IMR-90 (cell line): ENCODE data around the genes NPFFR1 and UNC5B.

GRCh38 chr10:70093303-70093886 is 39.2 kb downstream of the AIFM2 start:
- RRBS, result no CpG with 5 or more reads among the region's 9 CpGs
CAGE:
- cytosol, long polyA plus RNA, result no peak
- long polyA plus RNA, result no peak
- nucleus, long polyA plus RNA, result no peak

DNA sequence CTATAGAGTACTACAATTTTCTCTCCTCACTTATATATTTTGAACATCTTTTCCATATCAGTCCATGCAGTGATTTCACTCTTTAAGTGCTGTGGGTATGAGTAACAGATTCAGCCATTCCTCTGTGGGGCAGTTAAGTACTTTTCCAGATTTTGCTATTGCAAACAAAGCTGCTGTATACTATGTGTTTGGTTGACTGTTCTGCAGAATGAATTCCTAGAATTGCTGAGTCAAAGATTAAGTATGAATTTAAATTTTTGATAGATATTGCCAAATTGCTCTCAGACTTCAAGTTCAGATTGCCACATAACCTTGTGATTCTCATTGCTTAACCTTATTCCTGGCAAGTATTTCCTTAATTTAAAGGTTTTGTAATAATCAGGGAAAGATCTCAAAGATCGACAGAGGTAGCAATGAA is 21.6 kb upstream of the SAR1A start:
- RRBS, result no CpG with 5 or more reads among the region's 1 CpG
CAGE:
- cytosol, long polyA plus RNA, result no peak
- long polyA plus RNA, result no peak
- nucleus, long polyA plus RNA, result no peak

DNA sequence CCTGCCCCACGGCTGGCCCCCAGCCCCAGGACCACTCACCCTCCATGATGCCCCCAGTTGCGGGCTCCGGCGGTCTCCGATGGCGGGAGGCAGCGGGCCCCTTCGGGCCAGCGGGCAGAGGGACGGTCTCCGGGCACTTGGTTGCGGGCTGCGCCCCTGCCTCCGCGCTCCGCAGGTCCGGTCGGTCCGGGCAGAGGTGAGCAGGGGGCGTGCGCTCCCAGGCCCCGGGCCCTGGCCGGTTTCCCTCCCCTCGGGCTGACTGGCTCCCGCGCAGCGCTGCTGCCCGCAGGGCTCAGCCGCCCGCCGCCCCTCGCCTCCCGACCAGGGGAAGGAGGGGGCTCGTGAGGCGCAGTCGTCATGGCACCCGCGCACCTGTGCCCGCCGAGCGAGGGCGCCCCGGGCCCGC is at the start of gene NPFFR1:
Gene NPFFR1 (minus strand): TSS at position 374 of the 406 bp plus-strand sequence.
- RRBS, result 8% methylated on average over 20 of the region's 44 CpGs
CAGE:
- cytosol, long polyA plus RNA, result no peak
- long polyA plus RNA, result no peak
- nucleus, long polyA plus RNA, result no peak

DNA sequence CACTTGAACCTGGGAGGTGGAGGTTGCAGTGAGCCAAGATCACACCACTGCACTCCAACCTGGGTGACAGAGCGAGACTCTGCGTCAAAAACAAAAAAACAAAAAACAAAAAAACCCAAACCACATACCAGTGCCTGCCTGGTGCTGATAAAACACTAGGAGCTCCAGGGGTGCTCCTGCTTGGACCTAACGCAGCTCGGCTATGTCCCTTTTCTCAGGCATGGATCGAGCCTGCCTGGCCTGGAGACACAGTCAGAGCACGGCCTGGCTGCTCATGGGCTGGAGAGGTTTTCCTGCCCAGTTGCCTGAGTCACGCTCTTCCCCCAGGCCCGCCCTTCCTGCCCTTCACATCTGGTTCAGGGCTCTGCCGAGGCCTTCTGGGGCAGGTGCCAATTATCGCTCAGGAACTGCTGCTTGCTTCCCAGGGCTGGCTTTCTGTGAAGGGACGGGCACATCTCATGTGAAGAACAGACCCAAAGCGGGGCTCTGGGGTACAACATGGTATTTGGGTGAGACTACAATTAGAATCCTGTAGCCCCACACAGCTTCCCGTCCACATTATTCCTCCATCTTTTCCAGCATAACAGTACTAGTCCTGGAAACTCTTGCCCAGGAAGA is 12.7 kb upstream of the NPFFR1 start:
- RRBS, result no CpG with 5 or more reads among the region's 13 CpGs
CAGE:
- cytosol, long polyA plus RNA, result no peak
- long polyA plus RNA, result no peak
- nucleus, long polyA plus RNA, result no peak

DNA sequence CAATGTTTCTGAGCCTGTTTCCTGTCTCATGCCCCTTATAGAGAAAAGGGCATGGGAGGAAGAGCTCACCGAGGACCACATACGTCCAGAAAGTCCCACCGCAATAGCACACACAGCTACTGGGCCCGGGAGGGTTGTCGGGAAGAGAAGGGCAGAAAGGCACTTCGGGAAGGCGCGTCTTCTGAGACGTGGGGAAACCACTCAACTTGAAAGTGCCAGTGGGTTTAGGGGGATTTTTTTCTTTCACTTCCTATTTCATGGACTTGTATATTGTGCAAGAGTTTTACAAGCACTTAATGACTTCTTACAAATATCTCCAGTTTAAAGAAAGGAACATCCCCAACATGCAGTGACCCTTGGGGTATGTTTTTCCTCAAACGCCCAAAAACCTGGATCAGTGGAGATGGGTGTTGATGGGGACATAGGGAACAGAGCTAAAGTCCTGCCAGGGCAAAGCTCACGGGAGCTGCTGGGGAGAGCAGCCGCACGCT is 27.0 kb downstream of the LRRC20 start:
- RRBS, result no CpG with 5 or more reads among the region's 13 CpGs
CAGE:
- cytosol, long polyA plus RNA, result no peak
- long polyA plus RNA, result no peak
- nucleus, long polyA plus RNA, result no peak

DNA sequence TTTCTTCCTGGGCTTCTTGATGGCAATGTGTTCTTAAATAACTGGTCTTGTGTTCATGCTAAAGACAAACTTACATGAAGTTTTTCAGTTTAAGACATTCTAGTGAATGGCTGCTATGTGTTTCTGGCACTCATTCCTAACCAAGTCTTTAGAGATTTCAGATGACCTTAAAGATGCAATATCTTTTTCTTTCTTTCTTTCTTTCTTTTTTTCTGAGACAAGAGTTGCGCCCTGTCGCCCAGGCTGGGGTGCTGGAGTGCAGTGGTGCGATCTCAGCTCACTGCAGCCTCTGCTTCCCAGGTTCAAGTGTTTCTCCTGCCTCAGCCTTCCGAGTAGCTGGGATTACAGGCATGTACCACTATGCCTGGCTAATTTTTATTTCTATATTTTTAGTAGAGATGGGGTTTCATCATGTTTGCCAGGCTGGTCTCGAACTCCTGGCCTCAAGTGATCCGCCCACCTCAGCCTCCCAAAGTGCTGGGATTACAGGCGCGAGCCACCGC is 15.4 kb downstream of the NODAL start:
- RRBS, result no CpG with 5 or more reads among the region's 9 CpGs
CAGE:
- cytosol, long polyA plus RNA, result no peak
- long polyA plus RNA, result no peak
- nucleus, long polyA plus RNA, result no peak

DNA sequence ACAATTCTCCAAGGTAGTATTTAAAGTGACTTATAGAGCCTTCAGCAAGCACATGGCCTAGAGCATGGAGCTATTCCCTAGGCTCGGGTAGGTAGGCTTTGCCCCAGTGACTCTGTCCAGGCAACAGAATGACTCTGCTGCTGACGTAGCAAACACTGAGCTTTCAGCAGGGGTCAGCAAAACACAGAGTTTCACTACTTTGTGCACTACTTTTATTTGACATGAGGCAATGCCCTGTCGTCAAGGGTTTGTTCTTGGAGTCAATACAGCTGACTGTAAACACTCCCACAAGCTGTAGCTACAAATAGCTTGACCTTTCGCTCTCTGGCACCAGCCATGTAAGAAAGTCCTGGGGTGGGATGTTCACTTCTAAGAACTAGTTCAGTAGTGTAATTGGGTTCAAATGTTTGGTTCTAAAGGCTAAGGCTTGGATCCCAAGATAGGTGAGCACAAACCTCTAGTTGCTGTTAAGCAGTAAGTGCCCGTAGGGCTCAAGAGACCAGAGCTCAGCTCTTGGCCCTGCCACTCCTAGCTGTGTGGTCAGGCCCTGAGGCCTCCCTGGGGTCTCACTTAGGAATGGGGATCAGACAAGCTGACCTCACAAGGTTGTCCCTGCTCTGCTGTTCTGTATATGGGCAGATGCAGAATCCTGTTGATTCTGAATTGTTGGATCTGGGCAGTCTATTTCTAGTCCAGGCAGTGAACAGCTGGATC is 10.8 kb downstream of the NODAL start:
- RRBS, result no CpG with 5 or more reads among the region's 5 CpGs
CAGE:
- cytosol, long polyA plus RNA, result no peak
- long polyA plus RNA, result no peak
- nucleus, long polyA plus RNA, result no peak

DNA sequence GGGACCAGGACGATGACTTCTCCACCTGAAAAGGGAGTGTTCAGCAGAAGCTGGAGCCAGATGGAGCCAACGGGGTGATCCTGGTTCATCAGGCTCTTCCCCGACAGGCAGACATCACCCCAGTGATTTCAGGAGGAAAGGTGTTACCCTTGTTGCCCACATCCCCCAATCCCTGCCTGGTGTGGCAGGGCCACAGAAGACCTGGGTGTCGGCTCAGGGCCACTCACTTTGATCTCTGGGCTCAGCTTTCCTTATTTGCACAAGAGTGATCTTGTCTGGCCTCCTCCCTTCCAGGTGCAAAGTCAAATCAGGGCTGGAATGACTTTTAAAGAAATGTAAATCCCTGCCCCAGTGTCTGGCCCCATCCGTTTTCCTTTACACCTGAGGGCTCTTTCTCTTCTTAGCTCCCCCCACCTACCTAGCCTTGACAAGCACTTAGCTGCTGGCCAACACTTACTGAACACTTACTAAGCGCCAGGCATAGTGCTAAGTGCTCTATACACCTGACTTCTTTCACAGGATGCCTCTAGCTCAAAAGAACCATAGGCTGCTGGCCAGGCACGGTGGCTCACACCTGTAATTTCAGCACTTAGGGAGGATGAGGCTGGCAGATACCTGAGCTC is 880 bp upstream of the NODAL start:
- RRBS, result no CpG with 5 or more reads among the region's 7 CpGs
CAGE:
- cytosol, long polyA plus RNA, result no peak
- long polyA plus RNA, result no peak
- nucleus, long polyA plus RNA, result no peak

DNA sequence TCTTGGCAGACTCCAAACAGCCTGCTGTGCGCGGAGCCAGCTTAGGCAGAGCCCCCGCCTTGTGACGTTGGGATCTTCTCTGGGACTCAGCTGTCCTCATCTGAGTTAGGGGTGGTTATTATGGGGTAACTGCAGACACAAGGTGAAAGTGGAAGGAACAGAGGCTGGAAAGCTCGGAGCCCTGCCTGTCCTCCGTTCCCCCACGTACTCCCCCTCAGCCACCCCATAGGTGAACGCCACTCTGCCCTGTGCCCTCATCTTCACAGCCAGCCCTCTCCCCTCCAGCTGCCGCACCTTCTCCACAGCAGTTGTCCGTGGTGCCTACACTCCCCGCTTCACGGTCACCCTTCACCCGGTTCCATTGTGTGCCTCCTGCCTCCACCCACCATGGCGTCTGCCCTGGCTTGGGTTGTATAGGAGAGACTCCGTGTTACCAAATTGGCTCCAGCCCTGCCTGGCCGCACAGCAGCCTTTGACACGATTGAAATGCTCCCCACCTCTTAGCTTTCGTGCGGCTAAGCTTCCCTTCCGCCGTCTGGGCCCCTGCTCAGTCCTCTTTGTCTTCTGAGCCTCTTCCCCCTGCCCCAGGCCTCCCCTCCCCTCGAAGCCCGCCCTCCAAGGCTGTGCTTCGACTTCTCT is 18.2 kb upstream of the NODAL start:
- RRBS, result no CpG with 5 or more reads among the region's 24 CpGs
CAGE:
- cytosol, long polyA plus RNA, result no peak
- long polyA plus RNA, result no peak
- nucleus, long polyA plus RNA, result no peak

DNA sequence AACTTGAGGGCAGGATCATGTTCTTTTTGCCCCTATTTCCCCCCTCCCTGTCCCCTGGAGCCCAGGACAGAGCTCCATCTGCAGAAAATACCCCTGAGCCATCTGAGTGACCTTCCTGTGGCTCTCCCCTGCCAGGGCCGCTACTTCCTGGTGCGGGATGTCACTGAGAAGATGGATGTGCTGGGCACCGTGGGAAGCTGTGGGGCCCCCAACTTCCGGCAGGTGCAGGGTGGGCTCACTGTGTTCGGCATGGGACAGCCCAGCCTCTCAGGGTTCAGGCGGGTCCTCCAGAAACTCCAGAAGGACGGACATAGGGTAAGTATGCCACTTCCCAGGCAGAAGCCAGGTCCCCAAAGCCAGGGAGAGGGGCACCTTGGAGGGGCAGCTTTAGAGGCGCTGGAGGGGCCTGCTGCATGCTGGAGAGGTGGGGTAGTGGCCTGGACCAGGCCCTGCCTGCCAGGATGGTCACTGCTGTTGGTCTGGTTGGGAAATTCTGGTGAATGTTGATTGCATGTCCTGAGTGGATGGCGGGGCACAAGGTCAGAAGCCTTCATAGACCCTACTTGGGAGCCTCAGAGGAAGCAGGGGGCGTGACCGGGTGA is 51.3 kb downstream of the PALD1 start:
- RRBS, result no CpG with 5 or more reads among the region's 11 CpGs
CAGE:
- cytosol, long polyA plus RNA, result no peak
- long polyA plus RNA, result no peak
- nucleus, long polyA plus RNA, result no peak

- RRBS, result no CpG with 5 or more reads among the region's 7 CpGs
CAGE:
- cytosol, long polyA plus RNA, result no peak
- long polyA plus RNA, result no peak
- nucleus, long polyA plus RNA, result no peak
These were observed 28.9 kb downstream of the PRF1 start for GRCh38 chr10:70573620-70574148.

DNA sequence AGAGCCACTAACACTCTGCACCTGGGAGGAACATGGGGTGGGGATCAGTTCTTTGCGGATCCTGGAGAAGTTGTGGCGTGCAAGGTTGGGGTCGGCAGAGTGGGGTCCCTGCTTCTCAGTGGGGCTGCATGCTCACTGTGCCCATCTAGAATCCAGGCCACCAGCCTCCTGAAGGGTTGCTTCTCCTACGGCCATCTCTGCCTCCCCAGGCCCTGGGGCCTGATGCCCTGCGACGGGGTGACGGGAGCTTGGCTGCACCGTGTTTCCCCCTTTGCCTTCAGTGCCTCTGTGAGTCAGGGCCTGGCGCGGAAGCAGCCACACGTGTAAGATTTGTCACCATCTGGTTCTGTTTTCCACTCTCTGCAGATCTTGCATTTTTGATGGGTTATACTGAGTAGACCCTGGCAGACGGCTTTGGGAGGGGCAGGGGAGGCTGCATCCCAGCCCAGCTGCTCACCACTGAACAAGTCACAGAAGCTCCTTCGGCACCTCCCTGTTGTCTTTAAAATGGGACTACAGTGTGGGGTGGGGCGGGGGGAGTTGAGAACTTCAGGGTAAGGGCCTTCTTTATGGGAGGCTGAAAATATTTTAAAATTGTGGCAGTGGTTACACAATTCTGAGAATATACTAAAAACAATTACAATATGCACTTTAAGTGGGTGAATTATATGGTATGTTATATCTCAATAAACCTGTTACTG is 7.3 kb downstream of the ADAMTS14 start:
- RRBS, result no CpG with 5 or more reads among the region's 14 CpGs
CAGE:
- cytosol, long polyA plus RNA, result no peak
- long polyA plus RNA, result no peak
- nucleus, long polyA plus RNA, result no peak

GRCh38 chr10:70729826-70730267 is 55.3 kb downstream of the TBATA start:
- RRBS, result no CpG with 5 or more reads among the region's 15 CpGs
CAGE:
- cytosol, long polyA plus RNA, result no peak
- long polyA plus RNA, result no peak
- nucleus, long polyA plus RNA, result no peak

DNA sequence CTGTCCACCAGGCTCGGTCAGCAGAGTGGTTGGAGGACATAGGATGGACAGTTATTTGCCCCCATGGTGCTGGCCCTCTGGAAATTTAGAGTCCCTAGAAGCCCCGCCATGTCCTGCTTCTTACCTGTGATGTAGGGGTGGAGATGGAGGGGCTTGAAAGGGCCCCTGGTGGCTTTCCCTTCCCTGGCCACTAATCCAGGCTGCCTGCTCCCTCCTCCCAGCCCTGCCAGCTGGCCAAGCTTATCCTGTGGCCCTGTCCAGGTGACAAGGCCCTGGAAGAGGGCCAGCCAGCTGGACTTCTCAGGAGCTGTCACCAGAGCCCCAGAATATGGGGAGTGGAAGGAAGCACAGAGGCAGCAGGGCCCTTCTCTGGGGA is 52.4 kb upstream of the PCBD1 start:
- RRBS, result no CpG with 5 or more reads among the region's 2 CpGs
CAGE:
- cytosol, long polyA plus RNA, result no peak
- long polyA plus RNA, result no peak
- nucleus, long polyA plus RNA, result no peak

GRCh38 chr10:71212102-71213140 is at the start of gene UNC5B:
Gene UNC5B, plus strand, starts transcription at chr10:71212570.
- RRBS, result under 1% methylated on average over 55 of the region's 114 CpGs
CAGE:
- cytosol, long polyA plus RNA, result no peak
- long polyA plus RNA, result no peak
- nucleus, long polyA plus RNA, result no peak

GRCh38 chr10:71216533-71217819 is 4.6 kb downstream of the UNC5B start:
- RRBS, result 5% methylated on average over 21 of the region's 53 CpGs
CAGE:
- cytosol, long polyA plus RNA, result no peak
- long polyA plus RNA, result no peak
- nucleus, long polyA plus RNA, result no peak

DNA sequence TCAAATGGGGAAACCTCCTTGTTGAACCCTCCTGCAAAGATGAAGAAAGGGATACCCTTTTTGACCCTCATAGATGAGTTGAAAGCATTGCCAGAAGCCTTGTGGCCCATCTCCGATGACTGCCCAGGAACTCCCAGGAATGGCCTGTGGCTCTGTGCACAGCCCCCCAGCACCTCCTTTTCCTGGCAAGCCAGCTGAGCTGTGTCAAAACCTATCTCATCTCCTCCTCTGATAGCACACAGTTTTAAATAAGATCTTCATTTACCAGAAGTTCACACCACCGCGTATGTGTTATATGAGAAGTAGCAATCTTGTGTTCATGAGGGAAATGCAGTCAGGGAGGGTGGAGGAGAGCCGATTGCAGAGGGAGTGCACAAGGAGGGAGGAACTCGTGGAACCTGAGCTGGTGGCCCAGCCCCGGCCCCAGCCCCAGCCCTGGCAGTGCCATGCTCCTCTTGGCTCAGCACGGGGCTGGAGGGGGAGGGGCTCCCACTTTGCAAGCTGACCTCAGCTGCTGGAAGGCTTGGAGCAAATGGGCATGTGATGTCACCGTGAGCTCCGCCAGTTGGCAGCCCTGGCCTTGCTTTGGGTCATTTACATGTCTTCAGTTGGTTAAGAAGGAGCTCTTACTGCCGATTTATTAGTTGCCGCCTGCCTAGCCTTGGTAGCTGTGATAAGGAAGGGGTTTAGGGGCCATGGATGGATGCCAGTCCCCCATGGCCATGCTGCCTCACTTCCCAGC is 19.8 kb downstream of the UNC5B start:
- RRBS, result no CpG with 5 or more reads among the region's 11 CpGs
CAGE:
- cytosol, long polyA plus RNA, result no peak
- long polyA plus RNA, result no peak
- nucleus, long polyA plus RNA, result no peak

GRCh38 chr10:71246194-71246703 is 33.9 kb downstream of the UNC5B start:
- RRBS, result no CpG with 5 or more reads among the region's 7 CpGs
CAGE:
- cytosol, long polyA plus RNA, result no peak
- long polyA plus RNA, result no peak
- nucleus, long polyA plus RNA, result no peak

- RRBS, result no CpG with 5 or more reads among the region's 23 CpGs
CAGE:
- cytosol, long polyA plus RNA, result no peak
- long polyA plus RNA, result no peak
- nucleus, long polyA plus RNA, result no peak
These were observed 27.5 kb upstream of the SLC29A3 start for GRCh38 chr10:71291272-71292183.

DNA sequence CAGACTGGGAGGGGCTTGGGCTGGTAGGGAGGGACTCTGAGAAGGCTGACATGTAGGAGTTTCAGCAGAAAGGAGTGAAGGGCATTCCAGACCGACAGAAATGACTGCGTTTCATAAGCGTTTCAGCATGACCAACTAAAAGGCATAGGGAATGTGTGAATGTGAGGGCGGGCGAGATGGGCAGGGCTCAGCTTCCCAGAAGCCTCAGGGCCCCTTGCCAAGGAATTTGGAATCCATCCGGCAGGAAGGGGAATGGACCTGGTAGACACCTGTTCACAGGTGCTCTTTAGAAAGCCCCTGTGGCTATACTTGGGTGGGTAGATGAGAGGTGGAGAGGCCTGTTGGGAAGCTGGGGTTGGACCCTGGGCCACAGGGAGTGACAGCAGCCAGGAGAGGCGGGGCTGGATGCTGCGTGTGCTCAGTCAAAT is 24.9 kb upstream of the SLC29A3 start:
- RRBS, result no CpG with 5 or more reads among the region's 8 CpGs
CAGE:
- cytosol, long polyA plus RNA, result no peak
- long polyA plus RNA, result no peak
- nucleus, long polyA plus RNA, result no peak